Paraaortic lymph node (tissue), 1 donor: Measurements from ENCODE around the genes MLXIPL and BUD23.

- PRO-cap = no peak
These were observed 610.3 kb downstream of the AUTS2 start for GRCh38 chr7:70208380-70209251.

DNA sequence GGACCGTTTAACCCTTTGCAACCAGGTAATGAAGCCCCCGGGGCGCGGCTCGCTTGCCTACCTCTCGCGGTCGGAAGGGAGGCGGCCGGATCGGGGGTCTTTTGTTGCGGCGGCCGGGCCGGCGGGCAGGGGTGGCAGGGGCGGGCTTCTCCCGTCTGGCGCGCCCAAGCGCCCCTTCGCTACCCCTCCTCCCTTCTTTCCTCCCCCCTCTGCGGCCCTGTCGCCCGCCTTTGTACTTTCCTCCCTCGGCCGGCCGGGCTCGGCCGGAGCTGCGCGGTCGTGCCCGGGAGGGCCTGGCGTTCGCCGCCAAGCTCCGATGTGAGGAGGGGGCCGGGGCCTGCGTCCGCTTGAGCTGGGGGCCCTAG lies 436.9 kb upstream of the GALNT17 start:
- PRO-cap = no peak

DNA sequence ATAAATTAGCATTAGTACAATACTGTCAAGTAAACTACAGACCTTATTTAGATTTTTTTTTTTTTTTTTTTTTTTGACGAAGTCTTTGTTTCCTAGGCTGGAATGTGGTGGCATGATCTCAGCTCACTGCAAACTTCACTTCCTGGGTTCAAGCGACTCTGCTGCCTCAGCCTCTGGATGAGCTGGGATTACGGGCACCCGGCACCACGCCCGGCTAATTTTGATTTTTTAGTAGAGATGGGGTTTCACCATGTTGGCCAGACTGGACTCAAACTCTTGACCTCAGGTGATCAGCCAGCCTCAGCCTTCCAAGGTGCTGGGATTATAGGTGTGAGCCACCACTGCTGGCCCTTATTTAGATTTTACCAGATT lies 89.9 kb downstream of the GALNT17 start:
- PRO-cap = no peak

GRCh38 chr7:71239560-71240044 lies 107.7 kb downstream of the GALNT17 start:
- PRO-cap = no peak

- PRO-cap = no peak
These were observed 178.7 kb downstream of the GALNT17 start for GRCh38 chr7:71310596-71311098.

DNA sequence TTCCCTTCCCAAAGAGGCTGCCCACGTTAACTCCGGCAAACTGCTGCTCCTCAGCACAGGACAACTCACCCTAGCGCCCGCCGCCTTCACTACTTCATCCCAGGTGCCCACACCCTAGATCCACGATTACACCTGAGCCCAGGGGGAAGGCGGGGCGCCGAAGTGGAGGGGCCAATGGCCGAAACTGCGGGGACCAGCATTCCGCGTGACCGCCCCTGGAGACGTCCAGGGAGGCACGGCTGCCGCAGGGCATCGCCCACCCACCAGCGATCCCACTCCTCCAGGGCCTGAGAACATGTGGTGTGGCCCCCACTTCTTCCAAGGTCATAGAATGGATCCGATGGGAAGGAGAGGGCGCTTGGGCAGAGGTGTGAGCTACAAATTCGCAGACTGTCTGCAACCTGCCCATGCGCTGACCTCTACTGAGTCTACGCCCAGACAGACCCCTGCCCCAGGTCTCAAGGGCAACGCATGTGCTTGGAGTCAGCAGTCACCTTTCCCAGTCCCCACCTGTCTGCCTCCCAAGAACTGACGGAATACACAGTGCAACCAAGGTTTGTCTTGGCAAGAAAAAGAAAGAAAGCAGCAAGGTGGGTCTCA lies 74.5 kb downstream of the CALN1 start:
- PRO-cap = no peak

DNA sequence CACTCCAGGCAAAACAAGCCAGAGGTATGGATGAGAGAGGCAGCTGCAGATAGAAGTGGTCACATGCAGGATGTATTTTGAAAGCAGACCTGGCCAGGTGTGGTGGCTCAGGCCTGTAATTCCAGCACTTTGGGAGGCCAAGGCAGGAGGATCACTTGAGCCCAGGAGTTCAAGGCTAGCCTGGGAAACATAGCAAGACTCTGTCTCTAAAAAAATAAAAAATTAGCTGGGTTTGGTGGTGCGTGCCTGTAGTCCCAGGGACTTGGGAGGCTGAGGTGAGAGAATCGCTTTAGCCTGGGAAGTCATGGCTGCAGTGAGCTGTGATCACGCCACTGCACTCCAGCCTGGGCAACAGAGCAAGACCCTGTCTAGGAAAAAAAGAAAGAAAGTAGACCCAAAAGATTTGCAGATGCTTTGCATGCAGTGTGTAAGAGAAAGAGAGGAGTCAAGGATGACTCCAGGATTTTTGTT lies 27.2 kb upstream of the POM121 start:
- PRO-cap = no peak

DNA sequence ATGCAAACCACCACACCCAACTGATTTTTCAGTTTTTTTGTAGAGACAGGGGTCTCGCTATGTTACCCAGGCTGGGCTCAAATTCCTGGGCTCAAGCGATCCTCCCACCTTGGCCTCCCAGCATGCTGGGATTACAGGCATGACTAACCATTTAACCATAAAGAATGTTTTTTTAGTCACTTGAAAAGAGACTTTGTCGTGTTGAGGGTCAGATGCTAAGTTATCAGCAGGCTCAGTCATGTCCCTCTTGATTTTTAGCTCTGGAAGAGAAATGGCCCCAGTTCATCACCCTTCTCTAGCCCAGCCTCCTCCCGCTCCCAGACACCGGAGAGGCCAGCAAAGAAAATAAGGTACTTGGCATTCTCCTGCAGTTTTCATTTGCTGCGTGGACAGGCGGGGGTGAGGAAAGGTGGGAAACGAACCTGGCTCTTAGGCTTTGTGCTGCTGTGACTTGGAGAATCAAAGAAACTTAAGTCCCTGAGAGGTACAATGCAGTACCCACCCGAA lies 13.5 kb downstream of the POM121 start:
- PRO-cap = no peak

- PRO-cap = no peak
These were observed 35.0 kb downstream of the FKBP6 start for GRCh38 chr7:73363044-73363303.

DNA sequence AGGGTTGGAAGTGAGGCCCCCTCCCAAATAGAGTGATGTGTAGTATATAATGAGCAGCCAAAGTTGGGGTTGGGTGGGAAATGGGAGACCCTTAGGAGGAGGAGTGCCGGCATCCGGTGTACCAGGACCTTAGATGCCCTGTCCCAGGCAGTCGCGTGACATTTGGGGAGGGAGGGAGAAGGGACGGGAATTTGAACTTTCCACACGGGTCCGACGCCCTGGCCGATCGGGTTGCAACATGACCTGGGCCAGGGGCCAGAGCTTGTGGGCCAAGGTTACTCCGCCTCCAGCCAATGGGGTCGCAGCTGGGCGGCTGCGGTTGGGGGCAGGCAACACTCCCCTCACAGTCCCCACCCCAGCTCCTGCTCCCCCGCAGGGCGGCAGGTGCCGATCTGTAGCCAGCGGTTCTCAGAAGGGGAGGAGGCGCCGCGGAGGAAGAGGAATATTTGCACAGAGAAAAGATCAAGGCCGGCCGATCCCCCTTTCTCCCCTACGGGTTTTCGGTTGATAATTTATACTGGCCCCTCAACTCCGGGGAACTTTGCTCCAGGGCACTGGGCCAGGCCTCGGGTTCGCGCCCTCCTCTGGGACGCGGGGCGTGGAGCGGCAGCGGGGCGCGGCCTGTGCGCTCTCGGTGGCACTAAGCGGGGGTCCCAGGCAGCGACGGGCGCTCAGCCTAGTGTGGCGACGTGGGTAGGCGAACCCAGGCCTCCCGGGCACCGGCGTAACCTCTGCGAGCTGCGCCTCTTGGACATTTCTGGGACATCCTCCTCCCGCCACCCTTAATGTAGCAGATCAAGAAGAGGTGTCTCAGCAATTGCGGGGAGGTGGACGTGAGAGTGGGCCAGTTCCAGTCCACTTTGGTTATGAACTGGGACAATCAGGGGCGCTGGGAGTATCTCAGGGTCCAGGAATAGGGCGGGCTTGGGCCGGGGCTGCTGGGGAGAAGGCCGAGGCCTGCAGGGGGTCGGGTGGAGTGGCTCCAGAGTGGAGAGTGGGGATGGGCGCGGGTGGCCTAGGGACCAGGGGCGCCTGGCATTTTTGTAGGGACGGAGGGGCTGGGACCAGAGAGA lies 1.2 kb downstream of the MLXIPL start:
- PRO-cap = no peak

DNA sequence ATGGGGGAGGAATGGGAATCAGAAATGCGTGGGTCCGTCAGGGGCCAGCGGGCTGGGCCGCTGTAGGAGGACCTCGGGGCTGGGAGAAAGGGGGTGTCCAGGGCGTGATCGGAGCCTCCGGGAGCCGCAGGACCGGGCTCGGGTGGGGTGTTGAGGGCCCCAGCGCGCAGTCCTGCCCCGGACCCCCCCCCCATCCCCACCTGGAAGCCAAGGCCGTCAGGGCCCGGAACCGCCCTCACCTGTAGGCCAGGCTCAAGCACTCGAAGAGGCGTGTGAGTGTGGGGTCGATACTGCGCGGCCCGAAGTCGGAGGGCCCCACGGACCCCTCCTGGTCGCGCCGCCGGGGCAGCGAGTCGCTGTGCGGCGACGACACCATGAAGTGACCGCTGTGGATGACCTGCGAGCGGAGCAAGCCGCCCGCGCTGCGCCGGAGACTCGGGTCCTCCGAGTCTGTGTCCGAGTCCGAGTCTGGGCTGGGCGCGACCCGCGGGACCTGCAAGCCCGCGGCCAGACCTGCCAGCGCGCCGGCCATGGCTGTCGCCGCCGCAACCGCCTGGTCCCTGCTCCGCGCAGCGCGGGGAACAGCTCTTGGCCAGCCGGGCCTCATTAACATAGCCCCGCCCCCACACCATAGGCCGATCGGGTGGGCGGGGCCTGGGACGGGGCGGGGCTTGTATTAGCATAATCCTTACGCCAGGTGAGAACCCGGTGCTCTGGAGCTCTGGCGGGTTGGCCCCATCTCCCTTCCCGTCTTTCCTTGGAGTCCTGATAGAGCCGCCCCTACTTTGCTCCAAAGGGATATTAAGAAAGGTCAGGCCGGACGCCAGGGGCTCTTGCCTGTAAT lies at the start of gene MLXIPL:
Gene MLXIPL, minus strand, starts transcription at position 562 of the 844 bp plus-strand sequence.
- PRO-cap = unidirectional peak, minus-strand start at position 562 of the sequence; unidirectional peak, minus-strand start at position 605 of the sequence

- PRO-cap = bidirectional peak, plus-strand start at chr7:73683603, minus-strand start at chr7:73683418
These were observed at the start of gene BUD23 for GRCh38 chr7:73683523-73684500. TSS of gene BUD23 (plus strand) at chr7:73683597.

- PRO-cap = no peak
These were observed 13.2 kb downstream of the STX1A start for GRCh38 chr7:73706249-73706718.

GRCh38 chr7:73796797-73797104 lies 26.7 kb upstream of the CLDN3 start:
- PRO-cap = no peak

DNA sequence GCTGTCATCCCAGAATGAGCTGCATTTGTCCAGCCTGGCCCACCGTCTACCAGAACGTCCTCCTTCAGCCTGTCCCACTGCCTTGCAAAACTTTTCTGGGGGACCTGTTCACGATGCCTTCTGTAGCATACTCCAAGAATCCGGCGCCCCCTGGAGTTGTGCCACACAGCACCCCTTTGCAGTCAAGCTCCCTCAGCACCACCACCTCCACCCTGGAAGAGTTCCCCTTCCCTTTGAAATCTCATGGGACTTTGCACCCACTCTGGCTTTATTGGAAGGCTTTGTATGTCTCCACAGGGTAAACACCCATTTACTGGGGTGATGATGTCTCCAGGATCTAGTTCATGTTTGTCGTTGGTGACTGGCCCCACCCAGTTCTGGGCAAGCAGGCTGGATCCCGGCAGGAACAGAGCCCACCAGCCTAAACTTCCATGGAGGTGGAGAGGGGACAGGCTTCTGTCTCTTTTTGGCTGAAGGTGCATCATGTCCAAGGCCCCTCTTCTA lies 904 bp upstream of the CLDN4 start:
- PRO-cap = no peak

DNA sequence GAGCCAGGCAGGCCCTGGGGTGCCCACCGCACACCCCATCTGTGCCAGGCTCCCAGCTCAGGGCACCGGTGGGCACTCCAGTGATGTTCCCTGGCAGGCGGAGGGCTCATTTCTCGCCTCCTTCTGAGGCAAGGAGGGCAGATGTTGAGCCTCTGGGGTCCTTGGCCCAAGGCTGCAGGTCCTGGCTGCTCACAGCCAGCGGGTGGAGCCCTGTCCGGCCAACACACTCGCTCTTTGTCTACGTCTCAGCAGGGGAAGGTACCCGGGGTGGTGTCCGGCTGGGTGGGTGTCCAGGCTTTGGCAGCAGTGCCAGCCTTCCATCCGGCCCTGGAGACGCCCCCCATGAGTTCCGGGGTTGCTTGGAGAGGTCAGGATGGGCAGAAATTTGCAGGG lies 42.4 kb upstream of the ELN start:
- PRO-cap = no peak

DNA sequence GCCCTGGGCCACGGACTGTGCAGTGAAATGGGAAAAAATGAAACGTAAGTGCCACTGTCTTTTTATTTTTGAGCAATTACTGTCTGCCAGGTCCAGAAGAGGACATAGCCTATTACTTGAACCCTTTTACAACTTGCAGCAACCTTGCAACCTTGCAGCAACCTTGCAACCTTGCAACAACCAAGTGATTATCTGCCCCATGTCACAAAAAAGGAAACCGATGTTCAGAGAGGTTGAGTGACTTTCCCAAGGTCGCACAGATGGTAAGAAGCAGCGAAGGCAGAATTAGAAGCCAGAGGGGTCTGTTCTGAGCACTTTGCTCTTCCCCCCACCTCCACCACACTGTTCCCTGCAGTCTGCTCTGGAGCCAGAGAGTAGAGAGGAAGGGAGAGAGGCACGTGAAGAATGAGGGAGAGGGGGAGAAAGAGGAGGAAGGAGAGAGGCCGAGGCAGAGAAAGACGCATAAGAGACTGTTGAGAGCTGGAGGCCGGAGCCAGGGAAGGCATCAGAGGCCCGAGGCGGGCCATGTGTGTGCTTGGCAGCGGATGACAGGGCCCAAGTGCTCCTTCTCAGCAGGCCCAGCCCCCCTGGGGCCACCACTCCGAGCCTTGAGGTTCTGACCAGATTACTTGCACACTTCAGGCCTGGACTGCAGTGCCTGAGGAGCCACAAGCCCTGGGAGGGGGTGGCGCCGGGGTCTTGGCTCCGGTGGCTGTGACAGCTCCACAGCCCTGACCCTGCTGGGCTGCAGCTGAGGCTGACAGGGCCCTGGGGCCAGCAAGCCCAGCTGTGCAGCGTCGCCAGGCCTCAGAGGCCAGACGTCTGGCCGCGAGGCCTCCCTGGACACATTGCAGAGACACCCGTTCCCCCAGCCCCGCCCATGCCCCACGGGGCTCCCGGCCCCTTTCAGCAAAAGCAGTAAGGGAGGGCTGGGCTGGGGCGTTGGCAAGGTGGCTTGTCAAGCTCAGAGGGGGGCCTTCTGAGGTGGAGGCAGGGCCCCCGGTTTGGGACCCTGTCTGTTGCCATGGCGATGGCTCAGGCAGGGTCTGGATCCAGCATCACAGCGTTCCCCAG lies 5.3 kb downstream of the ELN start:
- PRO-cap = no peak

- PRO-cap = no peak
These were observed 11.3 kb downstream of the ELN start for GRCh38 chr7:74039166-74039867.

- PRO-cap = no peak
These were observed 23.6 kb upstream of the LIMK1 start for GRCh38 chr7:74059606-74060746.

- PRO-cap = unidirectional peak, minus-strand start at chr7:74094664
These were observed 11.1 kb downstream of the LIMK1 start for GRCh38 chr7:74094448-74095404.